Measurements from ENCODE around the gene ERBIN.

DNA sequence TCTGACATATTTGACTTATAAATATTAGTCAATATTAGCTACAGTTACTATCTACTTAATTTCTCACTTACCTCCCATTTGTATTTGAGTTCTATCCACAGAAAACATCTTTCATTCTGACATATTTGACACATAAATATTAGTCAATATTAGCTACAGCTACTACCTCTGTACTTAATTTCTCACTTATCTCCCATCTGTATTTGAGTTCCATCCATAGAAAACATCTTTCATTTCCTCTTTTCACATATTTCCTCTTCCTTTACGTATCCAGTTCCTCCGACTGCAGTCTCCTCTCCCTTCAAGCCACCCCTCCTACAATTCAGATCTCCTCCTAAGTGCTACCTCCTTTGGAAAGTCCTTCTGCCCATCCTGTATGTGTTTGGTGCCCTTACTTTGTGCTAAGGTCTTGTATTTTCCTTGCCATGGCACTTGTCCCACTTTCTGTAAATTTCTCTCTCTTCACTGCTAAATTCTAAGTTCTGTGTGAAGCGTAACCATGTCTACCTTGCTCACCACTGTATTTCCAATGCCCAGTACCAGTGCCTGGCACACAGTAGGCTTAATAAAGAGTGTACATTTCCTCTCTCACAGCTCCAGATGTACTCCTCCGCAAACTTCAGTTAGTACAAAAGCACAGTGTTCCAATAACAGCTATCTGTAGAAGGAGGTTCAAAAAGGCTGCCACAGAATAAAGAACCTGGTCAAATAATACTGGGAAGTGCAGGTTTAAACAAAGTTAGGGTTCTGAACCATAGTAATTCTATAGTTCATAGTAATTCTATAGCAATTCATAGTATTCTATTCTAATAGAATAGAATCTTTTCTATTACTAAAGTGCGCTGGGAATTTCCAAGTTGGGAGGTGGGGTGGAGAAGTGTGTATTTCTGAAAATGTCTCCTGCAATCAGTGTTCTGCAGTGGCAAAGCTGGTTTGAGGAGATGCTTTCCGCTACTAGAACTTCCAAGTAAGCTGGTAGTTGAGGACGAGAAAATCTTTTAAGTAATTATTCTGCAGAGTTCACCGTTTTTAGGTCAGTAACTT lies 1.3 kb downstream of the SREK1IP1 start:
- RAMPAGE, long total RNA, result no peak
- RRBS, result no CpG with 5 or more reads among the region's 8 CpGs

GRCh38 chr5:64896302-64896723 lies 127.6 kb downstream of the CWC27 start:
- RAMPAGE, long total RNA, result no peak
- RRBS, result no CpG with 5 or more reads among the region's 2 CpGs

GRCh38 chr5:65034524-65035143 lies 265.9 kb downstream of the CWC27 start:
- RAMPAGE, long total RNA, result no peak
- RRBS, result 53% methylated on average over 6 of the region's 17 CpGs

- RAMPAGE, long total RNA, result no peak
- RRBS, result 2% methylated on average over 9 of the region's 46 CpGs
Observed at GRCh38 chr5:65926316-65926937, at the start of gene ERBIN. TSS of gene ERBIN (plus strand) at chr5:65926575.

GRCh38 chr5:65978080-65978524 lies 51.7 kb downstream of the ERBIN start:
- RAMPAGE, long total RNA, result no peak
- RRBS, result no CpG with 5 or more reads among the region's 1 CpG

- RAMPAGE, long total RNA, result no peak
- RRBS, result no CpG with 5 or more reads among the region's 13 CpGs
Observed at GRCh38 chr5:66169435-66170237, 25.5 kb downstream of the SREK1 start.

GRCh38 chr5:66208059-66208364 lies 63.9 kb downstream of the SREK1 start:
- RAMPAGE, long total RNA, result no peak
- RRBS, result no CpG with 5 or more reads among the region's 4 CpGs

DNA sequence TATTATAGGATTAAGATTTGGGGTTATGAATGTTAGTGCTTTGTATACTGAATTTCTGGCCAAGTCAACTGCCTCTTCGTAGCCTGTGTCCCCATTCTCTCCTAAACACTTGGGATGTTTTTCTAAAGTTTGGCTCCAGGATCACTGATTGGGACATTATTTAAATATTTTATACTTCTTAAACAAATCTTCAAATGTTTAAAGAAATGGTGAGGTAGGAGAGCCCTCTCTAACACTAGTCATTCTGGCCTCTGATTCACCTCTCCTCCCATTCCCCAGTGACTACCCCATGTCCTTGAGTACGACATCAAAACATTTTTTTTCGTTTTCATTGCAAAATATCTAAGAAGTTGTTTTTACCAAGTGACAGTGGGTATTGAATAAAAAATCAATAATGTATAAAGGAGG lies 50.9 kb downstream of the MAST4 start:
- RAMPAGE, long total RNA, result no peak
- RRBS, result no CpG with 5 or more reads among the region's 3 CpGs

DNA sequence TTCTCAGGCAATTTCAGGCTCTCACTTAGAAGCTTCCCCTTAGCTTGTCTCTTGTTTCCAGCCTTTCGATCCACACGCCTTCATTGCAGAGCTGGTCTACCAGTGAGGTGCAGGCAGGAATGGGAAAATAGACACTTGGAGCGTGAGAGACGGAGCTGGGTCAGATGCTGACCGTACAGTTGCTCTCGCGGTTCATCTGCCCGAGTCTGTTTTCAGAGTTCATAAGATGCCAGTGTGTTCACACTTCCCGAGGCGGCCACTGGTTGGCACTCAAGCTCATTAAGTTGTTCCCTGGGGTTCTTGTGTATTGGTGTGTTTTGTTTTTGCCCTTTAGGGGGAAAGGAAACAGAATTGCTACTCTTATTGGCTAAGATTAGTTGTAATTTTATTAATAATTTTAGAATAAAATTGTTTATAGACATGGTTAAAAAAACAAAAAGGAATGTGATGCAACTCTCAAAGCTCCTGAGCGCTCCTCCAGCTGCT lies 145.9 kb downstream of the MAST4 start:
- RAMPAGE, long total RNA, result no peak
- RRBS, result no CpG with 5 or more reads among the region's 11 CpGs

GRCh38 chr5:66829646-66830219 lies 233.5 kb downstream of the MAST4 start:
- RAMPAGE, long total RNA, result no peak
- RRBS, result no CpG with 5 or more reads among the region's 2 CpGs

- RAMPAGE, long total RNA, result no peak
- RRBS, result no CpG with 5 or more reads among the region's 3 CpGs
Observed at GRCh38 chr5:66882661-66883191, 286.5 kb downstream of the MAST4 start.

- RAMPAGE, long total RNA, result no peak
- RRBS, result no CpG with 5 or more reads among the region's 4 CpGs
Observed at GRCh38 chr5:66981999-66982393, 214.6 kb downstream of the CD180 start.

- RAMPAGE, long total RNA, result no peak
- RRBS, result no CpG with 5 or more reads among the region's 2 CpGs
Observed at GRCh38 chr5:67094595-67095144, 101.9 kb downstream of the CD180 start.

- RAMPAGE, long total RNA, result no peak
- RRBS, result no CpG with 5 or more reads among the region's 8 CpGs
Observed at GRCh38 chr5:67167088-67167436, 29.5 kb downstream of the CD180 start.

DNA sequence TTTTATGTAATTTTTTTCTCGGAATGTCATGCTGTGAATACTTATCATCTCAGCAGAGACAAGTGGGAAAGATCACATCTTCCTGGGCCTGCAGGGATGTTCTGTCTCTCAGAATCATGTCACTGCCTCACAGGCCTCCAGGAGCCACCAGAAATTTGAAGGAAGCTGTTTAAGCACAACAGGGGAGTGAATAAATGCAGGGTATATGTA lies 91.3 kb upstream of the CD180 start:
- RAMPAGE, long total RNA, result no peak
- RRBS, result no CpG with 5 or more reads among the region's 1 CpG

DNA sequence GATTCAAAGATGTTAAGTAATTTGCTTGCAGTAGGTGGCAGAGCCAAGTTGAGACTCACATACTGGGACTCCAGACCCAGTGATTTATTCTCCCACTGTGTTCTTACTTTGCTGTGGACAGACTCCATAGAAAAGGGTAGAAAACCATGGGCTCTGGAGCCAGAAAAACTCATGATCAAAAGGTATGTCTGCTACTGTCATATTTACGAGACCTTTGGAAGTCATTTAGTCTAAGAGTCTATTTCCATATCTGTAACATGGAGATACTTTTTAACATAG lies 181.9 kb upstream of the CD180 start:
- RAMPAGE, long total RNA, result no peak
- RRBS, result no CpG with 5 or more reads among the region's 1 CpG

DNA sequence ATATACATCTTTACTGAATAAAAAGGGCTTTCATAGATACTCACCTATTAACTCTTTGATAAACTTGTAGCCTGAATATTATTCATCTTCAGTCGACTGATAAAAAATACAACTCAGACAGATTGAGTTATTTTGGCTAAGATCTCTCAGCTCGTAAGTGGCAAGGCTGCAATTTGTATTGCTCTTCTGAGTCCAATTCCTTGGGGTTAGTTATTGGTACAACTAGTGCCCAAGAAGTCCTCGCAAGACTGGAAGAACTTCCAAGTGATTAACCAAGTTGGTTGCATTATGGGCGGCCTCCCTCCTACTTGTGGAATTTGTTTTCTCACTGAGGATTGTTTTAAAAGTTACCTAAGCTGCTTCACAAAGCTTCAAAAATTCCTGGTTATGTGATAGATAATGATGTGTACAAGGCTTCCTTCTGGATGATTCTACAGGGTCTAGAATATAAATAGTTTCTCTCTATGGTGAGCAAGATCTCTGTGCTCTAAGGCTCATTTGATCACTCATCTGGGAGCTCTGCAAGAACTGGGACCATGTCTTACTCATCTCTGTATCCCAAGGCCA lies 450.0 kb upstream of the CD180 start:
- RAMPAGE, long total RNA, result no peak
- RRBS, result no CpG with 5 or more reads among the region's 4 CpGs

- RAMPAGE, long total RNA, result no peak
- RRBS, result no CpG with 5 or more reads among the region's 8 CpGs
Observed at GRCh38 chr5:67693727-67694715, 497.4 kb upstream of the CD180 start.

- RAMPAGE, long total RNA, result no peak
- RRBS, result no CpG with 5 or more reads among the region's 5 CpGs
Observed at GRCh38 chr5:67799693-67800105, 415.9 kb upstream of the PIK3R1 start.

DNA sequence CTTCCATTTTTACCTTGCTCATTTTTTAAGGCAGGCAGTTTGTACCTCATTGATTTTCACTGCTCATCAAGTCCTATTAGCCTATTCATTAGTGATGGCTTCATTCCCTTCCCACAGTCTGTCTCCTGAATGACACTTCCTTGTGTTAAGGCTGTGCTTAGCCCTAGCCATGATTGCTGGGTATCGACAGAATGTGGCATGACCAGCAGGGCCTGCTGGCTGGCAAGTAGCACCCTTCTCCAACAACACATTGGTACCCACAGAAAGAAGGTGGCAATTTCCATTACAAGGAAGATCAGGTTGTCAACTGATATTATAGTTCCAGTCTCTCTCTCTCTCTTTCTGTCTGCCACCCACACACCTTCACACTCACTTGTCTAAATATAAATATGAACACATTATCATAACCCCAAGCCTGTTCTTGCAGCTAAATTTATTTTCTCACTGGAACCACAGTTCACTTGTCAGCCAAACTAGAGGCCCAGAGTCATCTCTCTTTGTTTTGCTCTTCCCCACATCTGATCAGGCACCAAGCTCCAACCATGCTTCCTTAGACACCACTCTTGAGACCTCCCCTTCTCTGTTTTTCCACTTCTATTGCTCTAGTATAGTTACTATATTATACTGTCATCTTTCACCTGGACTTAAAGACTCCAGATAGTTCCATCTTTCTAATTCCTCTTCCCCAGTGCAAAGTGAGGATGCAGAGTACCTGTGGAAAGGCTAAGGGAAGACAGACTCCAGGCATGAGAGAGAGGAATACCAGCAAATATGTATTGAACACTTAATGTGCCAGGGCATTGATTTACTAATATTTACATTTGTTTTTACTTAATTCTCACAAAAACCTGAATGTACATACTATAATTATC lies 408.0 kb upstream of the PIK3R1 start:
- RAMPAGE, long total RNA, result no peak
- RRBS, result no CpG with 5 or more reads among the region's 1 CpG

All from epithelial cell of alveolus of lung (primary cell).